Epithelial cell of esophagus (primary cell): ENCODE measurements around the genes MRPS16 and USP54.

DNA sequence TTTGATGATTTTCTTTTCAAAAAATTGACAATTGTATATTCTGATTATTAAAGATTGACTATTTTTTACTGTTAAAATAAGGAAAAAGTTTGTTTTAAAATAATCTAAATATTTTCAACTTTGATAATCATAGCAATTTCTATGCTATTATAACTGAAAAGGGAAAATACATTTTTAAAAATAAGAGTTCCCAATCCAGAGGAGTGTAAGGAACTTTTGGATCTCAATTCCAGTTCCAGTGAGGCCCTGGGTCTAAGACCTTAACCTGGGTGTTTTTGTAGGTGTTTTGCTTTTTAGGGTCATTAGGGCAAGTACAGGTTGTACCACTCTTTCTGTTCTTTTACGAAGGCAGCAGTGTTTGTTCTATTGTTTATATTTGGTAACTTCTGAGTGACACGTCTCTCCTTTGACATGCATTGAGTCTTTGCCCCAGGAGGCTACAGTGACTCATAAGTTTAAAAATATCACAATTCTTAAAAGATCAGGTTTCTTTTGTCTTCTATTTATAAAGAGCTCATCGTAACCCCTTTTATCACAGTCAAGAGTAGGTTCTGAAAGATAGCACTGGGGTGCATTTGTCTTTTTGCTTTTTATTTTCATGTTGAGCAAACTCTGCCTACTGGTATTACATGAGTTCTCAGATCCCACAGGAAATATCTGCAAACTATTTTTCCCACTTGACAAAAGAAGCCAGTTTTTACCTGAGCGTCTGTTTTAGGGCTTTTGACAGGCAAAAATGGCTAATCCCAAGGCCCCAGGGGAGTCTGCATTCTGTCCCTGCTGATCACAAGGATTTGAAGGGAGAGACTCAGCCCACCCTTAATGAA, 7.7 kb downstream of the NUDT13 start:
- RRBS: no CpG with 5 or more reads among the region's 4 CpGs

- RRBS: 2% methylated on average over 7 of the region's 64 CpGs
Observed at GRCh38 chr10:73252188-73253219, at the start of gene MRPS16. MRPS16 (minus strand) TSS chr10:73252644.

- RRBS: no CpG with 5 or more reads among the region's 7 CpGs
Observed at GRCh38 chr10:73490172-73490959, 5.5 kb downstream of the PPP3CB start.

DNA sequence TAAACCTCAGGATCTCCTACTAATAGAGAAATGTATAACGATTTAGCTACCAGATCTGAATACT, 239 bp upstream of the PPP3CB start:
- RRBS: no CpG with 5 or more reads among the region's 1 CpG

GRCh38 chr10:73553129-73553763, 37.9 kb downstream of the USP54 start:
- RRBS: no CpG with 5 or more reads among the region's 2 CpGs

- RRBS: no CpG with 5 or more reads among the region's 2 CpGs
Observed at GRCh38 chr10:73588680-73589250, 2.4 kb downstream of the USP54 start.

GRCh38 chr10:73591161-73591868, at the start of gene USP54:
USP54 (minus strand) TSS chr10:73591342.
- RRBS: no CpG with 5 or more reads among the region's 6 CpGs

DNA sequence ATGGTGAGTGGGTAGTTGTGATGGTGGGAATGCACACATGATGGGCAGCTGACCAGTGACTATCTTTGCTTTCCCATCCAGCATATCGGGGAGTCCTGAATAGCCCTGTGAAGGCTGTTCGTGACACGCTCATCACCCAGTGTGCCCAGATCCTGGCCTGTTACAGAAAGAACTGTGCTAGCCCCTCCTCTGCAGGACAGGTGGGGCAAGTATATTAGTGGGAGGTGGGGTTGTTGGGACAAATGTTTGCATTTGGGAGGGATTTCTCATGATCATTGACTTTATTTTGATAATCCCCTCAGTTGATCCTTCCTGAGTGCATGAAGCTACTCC, 2.6 kb upstream of the FUT11 start:
- RRBS: no CpG with 5 or more reads among the region's 3 CpGs

DNA sequence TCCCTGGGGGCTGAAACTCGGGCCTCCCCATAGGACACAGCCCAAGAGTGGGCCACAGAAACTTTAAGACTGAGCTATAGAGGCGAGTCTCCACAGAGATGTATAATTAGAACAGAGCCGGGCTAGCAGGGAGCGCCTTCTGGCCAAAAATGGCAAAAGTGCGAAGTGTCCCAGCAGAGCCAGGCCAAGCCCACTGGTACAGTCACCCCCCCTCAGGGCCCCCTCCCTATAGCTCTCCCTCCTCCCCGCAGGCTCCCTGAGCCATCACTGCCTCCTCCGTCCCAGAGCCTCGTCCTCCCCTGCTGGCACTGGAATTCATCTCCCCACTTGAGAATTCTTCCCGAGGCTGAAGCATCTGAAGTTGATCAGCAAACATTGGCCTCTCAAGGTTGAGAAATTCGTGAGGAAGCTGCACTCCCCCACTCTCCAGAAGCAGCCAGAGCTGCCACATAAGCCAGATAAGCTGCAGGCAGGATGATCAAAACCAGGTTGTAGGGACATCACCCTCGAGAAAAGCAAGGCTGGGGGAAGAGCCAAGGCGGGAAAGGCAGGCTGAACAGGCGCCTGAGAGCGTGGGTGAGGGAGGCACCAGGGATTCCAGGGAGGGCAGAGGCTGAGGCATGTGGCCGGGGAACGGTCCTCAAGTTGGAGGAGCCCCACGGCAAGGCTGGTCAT, 23.4 kb downstream of the CAMK2G start:
- RRBS: 32% methylated on average over 3 of the region's 17 CpGs

GRCh38 chr10:73879425-73880063, 5.2 kb upstream of the CAMK2G start:
- RRBS: no CpG with 5 or more reads among the region's 12 CpGs

DNA sequence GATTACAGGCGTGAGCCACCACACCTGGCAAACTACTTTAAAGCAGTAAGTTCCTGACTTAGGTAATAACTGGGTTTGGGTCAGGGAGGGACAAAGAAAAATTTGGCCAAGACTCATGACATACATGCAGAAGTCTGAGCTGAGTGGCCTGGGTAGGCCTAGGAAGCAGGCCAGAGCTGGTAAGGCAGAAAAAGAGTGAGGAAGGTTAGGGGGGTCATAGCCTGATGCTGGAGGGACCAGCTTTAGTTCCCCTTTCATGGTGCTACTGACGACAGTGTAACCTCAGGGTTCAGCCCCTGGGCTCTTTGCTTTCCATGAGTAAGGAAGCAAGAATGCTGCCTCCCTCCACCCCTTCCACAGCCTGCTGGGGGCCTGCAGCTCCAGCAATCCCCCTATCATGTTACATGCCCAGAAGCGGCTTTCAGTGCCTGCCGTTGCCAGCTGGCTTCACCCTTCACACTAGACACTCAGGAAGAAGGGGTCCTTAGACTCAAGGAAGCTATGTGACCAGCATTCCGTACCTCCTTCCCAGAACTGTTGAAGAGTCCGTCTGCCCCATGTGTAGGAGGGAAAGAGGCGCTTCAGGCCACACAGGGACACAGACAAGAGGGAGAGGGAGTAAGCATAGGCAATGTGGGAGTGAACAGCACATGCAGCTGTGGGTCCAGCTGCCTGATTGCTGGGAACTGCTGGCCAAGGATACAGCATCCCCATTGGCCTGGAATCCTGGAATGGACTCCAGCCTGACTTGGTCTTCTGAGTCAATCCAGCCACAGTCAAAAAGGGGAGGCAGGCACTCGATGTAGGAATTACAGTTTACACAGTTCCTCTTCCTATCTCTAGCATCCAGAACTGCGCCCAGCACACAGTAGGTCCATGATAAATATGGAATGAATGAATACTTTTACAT, 4.2 kb upstream of the PLAU start:
- RRBS: no CpG with 5 or more reads among the region's 9 CpGs

GRCh38 chr10:73998449-73998827, 522 bp downstream of the VCL start:
- RRBS: 2% methylated on average over 7 of the region's 30 CpGs

- RRBS: no CpG with 5 or more reads among the region's 4 CpGs
Observed at GRCh38 chr10:74070497-74070886, 72.6 kb downstream of the VCL start.

DNA sequence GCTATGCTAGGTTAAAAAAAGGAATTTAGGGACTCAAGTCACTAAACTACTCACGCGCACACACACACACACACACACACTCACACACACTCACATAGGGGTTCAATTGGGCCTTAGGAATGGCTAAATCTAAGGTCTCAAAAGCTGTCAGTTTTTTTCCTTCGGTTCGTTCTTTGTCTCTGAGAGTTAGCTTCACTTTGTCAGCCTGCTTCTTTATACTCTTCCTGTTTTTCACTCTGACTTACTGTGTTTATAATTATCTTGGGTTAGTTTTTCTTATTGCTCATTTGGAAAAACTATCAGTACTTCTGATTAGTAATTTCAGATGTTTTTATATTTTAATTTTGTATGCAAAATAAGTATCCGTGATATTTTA, 139.0 kb downstream of the ADK start:
- RRBS: no CpG with 5 or more reads among the region's 5 CpGs

- RRBS: no CpG with 5 or more reads among the region's 4 CpGs
Observed at GRCh38 chr10:74640118-74640696, 186.2 kb upstream of the KAT6B start.

DNA sequence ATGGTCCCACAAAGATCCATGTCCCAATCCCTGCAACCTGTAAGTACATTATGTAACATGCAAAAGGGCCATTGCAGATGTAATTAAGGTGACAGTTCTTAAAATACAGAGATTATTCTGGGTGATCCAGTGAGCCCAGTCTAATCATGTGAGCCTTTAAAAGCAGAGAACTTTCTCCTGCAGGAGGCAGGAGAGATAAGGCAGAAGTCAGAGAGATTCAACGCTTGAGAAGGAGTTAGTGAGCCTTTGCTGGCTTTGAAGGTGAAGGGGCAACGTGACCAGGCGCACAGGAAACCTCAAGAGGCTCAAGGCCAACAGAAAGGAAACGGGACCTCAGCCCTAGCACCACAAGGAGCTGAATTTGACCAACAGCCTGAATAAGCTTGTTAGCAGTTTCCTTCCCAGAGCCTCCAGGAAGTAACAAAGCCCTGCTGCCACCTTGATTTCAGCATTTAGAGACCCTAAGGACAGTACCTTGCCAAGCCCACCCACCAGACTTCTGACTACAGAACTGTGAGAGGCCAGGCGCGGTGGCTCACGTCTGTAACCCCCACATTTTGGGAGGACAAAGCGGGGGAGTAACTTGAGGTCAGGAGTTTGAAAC, 87.4 kb upstream of the KAT6B start:
- RRBS: no CpG with 5 or more reads among the region's 8 CpGs

GRCh38 chr10:75021066-75021293, 52.5 kb downstream of the DUSP29 start:
- RRBS: no CpG with 5 or more reads among the region's 2 CpGs

DNA sequence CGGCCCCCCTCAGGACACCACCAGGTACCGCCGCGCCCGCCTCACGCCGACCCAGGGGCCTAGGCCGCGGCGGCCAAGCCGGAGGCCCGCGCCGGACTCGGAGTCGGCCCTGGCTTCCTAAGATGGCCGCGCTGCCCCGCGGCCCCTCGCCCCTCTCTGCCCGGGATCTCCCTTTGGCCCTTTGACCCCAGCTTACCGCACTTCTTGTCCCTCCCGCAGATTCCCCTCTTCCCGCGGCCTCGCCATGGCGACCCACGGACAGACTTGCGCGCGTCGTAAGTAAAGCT, 262 bp downstream of the VDAC2 start:
- RRBS: 2% methylated on average over 9 of the region's 33 CpGs